AG09309 (cell line): Measurements from ENCODE around the genes BTF3, GCNT4 and HMGCR.

DNA sequence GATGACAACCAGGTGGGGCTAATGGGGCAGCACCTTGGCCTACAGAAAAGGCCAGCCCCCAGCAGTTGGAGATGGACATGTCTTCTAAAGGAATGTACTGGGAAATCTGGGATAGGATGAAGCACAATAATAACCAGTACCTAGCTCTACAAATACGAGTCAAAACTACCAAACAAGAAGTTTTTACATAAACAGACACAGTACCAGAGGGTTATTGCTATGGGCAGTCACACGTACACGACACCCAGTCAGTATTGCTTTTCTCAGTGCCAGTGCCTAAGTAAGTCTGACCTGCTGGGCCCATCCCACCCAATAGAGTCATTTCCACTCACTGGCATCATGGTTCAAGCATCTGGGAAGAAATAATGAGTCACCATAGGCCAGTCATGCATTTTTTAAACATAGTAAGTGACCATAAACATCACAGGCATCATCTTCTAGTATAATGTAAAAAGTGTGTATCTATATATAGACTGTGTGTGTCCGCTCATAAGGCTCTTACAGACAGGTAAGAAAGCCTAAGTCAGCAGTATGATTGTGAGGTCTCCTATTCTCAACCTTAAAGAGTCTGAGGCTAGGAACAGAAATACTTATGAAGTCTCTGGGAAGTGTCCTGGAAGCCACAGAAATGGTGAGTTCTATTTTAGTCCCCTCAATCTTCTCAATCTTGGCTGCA, 65.4 kb downstream of the ZNF366 start:
- RRBS: no CpG with 5 or more reads among the region's 4 CpGs

DNA sequence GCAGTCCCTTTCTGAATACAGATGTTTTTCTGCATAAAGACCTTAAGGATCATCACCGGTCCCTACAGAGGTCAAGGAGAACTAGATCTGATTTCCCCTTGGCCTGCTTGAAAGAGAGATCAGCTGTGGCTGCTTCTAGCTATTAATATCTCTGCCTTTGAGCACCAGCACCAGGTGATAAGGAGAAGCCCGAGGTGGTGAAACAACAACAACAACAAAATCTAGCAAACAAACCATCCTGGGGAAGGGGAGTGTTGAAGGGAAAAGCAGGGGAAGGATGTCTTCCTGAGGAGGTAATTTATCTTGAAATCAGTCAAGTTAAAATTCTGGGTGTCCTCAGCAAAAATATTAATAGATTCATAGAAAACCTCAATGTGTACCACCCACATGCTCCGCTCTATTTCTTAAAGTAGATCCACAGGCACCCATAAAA, 42.1 kb downstream of the ZNF366 start:
- RRBS: no CpG with 5 or more reads among the region's 3 CpGs

GRCh38 chr5:72560420-72560770, 53.2 kb upstream of the ZNF366 start:
- RRBS: no CpG with 5 or more reads among the region's 1 CpG

- RRBS: no CpG with 5 or more reads among the region's 3 CpGs
Measured at GRCh38 chr5:72599378-72600006, 92.3 kb upstream of the ZNF366 start.

GRCh38 chr5:73007729-73008630, 52.1 kb downstream of the FCHO2 start:
- RRBS: no CpG with 5 or more reads among the region's 6 CpGs

DNA sequence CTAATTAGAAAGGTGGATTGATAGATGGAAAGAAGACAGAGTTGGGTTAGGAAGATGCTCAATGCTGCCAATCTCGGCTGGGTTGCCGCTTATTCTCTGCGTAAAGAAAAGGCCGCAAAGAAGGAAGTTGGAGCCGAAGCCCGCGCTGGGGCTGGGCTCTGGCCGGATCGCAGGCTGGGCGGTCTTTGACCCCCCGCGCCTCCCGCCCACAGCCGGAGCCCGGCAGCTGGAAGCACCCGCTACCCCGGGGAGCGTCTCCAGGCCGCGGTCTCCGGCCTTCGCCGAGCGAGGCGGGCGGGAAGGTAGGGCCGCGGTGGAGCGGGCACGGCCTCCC, 12.1 kb downstream of the FOXD1 start:
- RRBS: 65% methylated on average over 11 of the region's 30 CpGs

DNA sequence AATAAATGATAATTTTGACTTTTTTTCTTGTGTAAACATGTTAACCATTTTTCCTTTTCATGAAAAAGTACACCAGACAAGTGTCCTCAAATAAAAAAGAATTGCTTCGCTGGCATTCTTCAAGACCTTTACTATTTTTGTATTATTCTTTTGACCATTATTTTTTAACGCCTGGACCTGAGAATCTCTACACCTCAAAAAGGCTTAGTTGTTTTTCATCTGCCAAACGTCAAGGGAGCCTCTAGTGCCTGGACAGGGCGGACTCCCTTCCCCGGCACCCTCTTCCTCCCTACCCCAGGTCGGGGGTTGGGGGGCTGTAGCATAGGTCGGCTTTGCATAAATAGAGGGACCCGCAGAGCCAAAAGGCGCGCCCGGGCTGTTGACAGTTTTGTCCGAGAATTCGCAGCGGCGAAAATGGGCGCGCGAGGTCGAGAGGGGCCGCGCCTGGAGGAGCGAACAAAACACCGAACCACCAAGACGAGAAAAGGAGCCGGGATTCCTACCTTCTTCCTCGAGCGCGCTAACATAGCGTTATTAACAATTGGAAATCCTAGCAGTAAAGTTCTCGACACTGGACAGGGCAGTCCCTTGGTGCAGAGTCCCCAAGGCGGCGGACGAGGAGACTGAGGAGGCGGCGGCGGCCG, 2.0 kb downstream of the FOXD1 start:
- RRBS: 23% methylated on average over 9 of the region's 37 CpGs

- RRBS: no CpG with 5 or more reads among the region's 1 CpG
Measured at GRCh38 chr5:73496815-73497418, 1.3 kb upstream of the BTF3 start.

DNA sequence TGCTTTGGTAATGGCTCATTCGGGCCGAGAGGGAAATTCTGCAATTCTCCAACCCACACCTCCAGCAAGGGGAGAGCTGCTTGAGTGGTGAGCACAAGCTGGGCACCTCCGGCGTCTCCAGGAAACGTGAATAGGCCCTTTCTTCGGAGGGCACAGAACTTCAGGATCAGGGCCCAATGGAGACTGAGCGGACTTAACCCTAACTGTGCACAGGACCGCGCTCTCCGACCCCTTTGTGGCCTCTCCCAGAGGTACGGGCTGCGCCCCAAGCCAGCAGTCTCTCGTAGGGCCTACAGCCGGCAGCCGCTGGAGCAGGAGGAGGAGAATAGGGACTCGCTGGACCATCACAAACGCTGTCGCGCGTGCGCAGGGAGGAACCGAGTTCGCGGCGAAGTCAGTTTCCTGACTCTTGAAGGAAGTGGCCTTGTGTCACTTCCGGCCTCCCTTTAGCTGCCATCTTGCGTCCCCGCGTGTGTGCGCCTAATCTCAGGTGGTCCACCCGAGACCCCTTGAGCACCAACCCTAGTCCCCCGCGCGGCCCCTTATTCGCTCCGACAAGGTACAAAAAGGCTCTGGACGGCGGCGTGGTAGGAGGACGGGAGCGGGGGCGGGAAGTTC, at the start of gene BTF3:
TSS of gene BTF3 (plus strand) at position 443 of the 618 bp plus-strand sequence.
- RRBS: no CpG with 5 or more reads among the region's 42 CpGs

DNA sequence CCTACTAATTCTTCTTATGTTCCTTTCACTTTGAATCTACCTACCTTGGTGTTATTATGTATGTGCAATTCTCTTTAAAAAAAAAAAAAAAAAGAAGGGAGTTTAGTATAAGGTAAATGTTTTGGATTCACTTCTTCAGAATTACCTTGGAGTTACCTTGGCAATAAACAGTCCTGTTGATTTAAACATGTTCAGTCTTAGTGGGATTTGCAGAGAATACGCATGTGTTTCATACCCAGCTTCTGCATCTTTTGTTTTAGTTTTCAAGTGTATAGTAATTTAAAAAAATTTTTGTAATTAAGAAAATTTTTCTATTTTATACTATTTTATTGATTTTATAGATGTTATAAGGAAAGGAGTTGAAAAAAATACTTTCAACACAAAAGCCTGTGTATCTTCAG, 187.8 kb downstream of the ARHGEF28 start:
- RRBS: no CpG with 5 or more reads among the region's 1 CpG

DNA sequence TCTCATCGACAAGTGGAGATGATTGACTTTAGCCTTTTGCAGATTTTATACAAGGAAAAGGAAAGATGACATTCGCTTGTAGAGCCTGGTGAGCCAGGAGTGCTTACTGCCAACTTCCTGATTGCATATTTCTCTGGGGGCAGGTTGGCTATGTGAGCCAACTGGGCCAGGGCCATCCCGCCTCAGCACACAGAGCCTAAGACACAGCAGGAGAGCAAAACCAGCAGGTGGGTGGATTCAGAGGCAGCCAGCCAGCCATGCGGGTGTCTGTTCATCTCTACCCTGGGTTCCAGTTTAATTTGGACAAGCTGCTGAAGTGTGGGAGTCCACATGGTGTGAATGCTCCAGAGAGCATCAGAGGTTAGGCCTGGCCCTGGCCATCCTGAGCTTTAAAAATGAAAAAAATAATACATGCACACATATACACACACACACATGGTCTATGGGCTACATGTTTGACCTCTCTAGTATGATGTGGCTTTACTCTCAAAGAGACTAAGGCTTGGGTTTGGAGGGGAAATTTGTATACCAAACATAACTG, 291.5 kb downstream of the ARHGEF28 start:
- RRBS: no CpG with 5 or more reads among the region's 4 CpGs

GRCh38 chr5:74272081-74272589, 368.4 kb downstream of the ENC1 start:
- RRBS: no CpG with 5 or more reads among the region's 1 CpG

GRCh38 chr5:74641750-74642858, 1.6 kb upstream of the ENC1 start:
- RRBS: no CpG with 5 or more reads among the region's 33 CpGs

- RRBS: no CpG with 5 or more reads among the region's 2 CpGs
Measured at GRCh38 chr5:74865564-74865712, 749 bp downstream of the FAM169A start.

- RRBS: 2% methylated on average over 50 of the region's 138 CpGs
Measured at GRCh38 chr5:75052287-75053478, at the start of gene GCNT4. Gene GCNT4 (minus strand): TSS chr5:75052558.

DNA sequence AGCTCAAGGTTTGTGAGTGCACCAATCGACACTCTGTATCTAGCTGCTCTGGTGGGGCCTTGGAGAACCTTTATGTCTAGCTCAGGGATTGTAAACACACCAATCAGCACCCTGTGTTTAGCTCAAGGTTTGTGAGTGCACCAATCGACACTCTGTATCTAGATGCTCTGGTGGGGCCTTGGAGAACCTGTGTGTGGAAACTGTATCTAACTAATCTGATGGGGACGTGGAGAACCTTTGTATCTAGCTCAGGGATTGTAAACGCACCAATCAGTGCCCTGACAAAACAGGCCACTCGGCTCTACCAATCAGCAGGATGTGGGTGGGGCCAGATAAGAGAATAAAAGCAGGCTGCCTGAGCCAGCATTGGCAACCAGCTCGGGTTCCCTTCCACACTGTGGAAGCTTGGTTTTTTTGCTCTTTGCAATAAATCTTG, 2.8 kb upstream of the HMGCR start:
- RRBS: no CpG with 5 or more reads among the region's 6 CpGs

GRCh38 chr5:75337100-75337424, at the start of gene HMGCR:
Gene HMGCR (plus strand): TSS chr5:75337220.
- RRBS: no CpG with 5 or more reads among the region's 32 CpGs

DNA sequence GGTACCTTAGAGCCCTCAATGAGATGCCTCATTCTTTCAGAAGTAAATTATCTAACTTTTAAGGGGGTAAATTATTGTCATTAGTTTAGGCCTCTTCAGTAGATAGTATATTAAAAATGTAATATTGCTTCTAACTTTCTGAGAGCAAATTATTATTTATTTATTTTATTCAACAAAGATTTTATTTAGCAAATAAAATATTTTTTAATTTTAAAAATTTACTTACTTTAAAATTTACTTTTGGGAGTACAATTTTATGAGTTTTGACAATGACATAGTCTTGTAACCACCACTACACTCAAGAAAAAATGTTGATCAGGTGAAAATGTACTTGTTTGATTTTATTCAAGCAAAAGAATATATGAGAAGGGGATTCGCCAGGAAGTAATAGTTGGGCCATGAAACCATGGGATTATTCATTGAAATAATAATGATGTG, 11.0 kb downstream of the HMGCR start:
- RRBS: no CpG with 5 or more reads among the region's 1 CpG

GRCh38 chr5:75511115-75511531, 306 bp downstream of the CERT1 start:
- RRBS: 2% methylated on average over 12 of the region's 48 CpGs

- RRBS: no CpG with 5 or more reads among the region's 1 CpG
Measured at GRCh38 chr5:75574527-75574949, 36.7 kb upstream of the ANKDD1B start.